Skeletal muscle cell (primary cell): Measurements from ENCODE around the genes KCNC3 and KLK13.

DNA sequence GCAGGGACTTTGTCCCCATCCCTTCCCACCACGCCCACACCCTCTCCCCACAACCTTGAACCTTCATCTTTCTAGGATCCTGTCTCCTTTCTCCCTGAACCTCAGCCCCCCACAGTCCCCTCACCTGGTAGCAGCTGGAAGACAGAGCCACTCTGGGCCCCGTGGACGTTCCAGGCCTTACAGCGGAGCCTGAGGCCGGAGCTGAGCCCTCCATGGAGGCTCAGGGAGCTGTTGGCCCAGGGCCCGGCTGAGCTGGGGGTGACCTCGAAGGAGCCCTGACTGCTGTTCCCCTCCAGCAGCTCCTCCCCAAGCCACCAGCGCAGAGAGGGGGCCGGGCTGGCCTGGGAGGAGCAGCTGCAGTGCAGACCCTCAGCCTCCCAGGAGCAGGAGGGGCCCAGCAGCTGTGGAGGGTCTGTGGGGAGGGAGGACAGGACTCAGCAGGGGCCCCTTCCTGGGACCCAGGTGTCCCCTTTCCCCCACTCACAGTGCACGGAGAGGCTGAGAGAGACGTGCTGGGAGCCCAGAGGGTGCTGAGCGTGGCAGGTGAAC is 2.7 kb downstream of the SIGLEC11 start:
- RRBS, result no CpG with 5 or more reads among the region's 12 CpGs

DNA sequence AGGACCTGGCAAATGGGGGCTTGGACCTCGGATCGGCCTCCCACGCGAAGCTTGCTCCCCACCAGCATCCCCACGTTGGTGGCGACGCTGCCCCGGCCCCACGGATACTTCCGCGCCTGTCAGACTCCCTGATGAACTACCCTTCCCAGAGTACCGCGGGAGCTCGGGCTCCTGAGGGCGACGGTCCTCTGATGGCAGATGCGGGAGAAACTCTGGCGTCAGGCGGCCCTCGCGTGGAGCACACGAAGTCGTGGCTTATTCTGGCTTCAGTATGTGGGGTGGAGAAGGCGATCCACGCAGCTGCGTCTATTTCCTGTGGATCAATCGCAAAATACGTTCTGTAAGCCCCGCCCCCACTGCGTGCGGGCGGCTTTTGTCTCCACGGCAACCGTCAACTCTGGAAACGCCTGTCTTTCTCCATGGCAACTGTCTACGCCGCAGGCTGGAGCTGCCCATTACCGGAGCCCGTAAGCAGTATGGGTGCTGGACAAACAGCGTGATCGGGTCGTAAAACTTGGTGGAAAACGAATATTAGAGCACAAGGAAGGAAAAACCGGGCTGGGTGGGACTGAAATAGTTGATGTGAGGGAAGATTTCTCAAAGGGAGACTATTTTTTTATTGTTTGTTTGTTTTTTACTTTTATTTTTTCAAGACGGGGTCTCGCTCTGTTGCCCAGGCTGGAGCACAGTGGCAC is 25.1 kb downstream of the ZNF473 start:
- RRBS, result 17% methylated on average over 2 of the region's 46 CpGs

DNA sequence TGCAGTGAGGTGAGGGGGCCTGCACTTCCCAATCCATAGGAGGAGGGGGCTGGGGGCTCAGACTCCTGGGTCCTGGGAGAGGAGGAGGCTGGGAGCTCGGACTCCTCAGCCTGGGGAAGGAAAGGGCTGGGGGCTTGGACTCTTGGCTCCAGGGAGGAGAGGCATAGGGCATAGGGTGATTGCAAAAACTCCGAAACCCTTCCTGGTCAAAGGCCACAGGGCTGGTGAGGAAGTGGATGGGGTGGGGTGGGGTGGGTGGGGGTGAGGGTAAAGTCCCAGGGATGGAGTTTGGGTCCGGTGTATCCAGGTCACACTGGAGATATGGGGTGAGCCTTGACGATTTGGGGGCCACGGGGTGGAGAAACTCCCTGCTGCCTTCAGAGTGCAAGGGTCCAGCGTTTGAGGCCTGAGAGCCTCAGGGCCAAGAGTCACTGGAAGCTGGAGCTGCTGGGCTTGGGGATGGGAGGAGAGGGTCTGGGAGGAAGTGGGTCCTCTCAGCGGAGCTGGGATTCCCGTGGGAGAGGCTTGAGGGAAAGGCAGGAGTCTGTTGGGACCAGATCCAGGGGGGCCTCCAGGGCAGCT is 2.8 kb downstream of the MYH14 start:
- RRBS, result no CpG with 5 or more reads among the region's 8 CpGs

DNA sequence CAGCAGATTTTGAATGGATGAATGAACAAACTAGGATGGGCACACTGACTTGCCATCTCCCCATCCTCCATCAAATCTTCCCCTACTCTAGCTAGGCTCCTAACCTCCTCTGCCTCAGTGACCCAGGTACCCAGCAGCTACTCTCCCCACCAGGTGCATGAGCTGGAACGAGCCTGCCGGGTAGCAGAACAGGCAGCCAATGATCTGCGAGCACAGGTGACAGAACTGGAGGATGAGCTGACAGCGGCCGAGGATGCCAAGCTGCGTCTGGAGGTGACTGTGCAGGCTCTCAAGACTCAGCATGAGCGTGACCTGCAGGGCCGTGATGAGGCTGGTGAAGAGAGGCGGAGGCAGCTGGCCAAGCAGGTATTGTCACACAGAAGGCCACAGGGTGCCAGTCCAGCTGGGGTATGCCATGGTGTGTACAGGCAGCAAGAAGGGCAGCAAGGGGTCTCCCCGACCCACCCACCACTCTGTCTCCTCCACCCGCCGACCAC is 39.8 kb downstream of the KCNC3 start:
- RRBS, result no CpG with 5 or more reads among the region's 12 CpGs

DNA sequence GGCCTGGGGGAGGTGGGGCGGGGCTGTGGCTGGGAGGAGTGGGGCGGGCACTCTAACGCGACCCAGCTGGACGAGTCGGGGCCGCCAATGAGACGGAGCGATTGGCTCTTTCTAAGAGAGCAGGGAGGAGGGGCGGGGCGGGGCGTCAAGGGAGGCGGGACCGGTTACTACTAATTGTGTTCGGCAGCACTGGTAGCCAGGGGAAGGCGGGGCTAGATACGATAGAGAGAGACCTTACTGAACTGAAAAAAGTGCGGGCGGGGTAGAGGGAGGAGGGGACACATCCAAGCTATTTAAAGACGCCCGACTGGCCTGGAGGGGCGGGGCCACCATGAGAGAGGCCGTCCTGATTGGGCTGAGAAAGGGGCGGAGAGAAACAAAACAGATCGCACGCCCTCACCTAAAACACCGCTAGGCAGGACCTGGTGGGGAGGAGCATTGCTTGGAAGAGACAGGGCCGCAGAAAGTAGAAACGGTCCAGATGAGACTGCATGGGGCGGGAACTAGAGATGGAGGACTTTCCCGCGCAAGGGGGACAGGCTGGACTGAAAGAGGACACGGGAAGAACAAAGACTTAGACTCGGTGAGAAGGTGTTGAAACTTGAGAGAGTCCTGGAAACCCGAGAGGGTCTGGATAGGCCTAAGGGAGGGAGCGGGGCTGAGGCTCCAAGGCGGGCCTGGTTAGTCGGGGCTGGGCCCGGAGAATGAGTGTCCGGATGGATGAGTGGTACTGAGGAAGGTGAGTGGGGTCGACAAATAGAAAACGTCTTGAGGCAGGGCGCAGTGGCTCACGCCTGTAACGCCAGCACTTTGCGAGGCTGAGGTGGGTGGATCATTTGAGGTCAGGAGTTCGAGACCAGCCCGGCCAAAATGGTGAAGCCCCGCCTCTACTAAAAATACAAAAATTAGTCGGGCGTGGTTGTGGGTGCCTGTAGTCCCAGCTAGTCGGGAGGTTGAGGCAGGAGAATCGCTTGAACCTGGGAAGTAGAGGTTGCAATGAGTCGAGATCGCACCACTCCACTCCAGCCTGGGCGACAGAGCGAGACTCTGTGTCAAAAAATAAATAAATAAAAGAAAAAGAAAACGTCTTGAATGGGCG is at the start of gene KCNC3:
Gene KCNC3 (minus strand): TSS at position 165 of the 1,099 bp plus-strand sequence.
- RRBS, result no CpG with 5 or more reads among the region's 59 CpGs

DNA sequence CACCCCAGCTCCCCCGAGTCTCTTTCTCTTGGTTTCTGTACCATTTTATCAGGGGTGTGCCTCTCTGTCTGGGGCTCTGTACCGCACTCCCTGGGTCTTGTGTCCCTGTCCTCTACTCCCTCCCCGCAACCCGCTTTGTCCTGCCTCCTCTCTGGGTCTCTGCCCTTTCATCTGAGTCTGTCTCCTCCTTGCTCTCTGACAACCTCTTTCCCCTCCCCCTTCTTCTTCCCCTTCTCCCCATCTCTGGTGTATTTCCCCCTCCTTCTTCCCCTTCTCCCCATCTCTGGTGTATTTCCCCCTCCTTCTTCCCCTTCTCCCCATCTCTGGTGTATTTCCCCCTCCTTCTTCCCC is 2.1 kb upstream of the KCNC3 start:
- RRBS, result no CpG with 5 or more reads among the region's 4 CpGs

DNA sequence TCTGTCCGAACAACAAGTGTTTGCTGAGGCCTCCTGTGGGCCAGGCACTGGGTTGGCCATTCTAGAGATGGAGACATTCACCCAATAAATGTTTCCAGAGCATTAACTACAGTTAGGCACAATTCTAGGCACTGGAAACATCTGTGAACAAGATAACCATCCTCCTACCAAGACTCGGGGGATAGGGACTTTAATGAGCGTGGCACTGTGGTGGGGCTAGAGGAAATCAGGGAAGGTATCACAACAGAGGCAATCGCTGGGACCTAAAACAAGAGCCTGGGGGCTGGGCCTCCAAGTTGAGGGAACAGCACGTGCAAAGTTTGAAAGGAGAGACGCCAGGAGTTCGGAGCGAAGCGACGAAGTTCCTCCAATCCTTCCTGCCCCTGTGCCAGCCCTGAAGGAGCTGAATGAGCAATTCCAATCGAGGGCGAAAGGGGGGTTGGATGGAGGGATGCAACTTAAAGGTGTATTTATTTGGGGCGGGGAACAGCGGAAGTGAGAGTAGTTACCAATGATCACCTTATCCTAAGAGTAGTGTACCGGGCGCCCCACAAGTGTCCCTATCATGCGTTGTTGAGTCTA is 773 bp upstream of the POLD1 start:
- RRBS, result no CpG with 5 or more reads among the region's 17 CpGs

- RRBS, result 20% methylated on average over 5 of the region's 22 CpGs
These were observed 9.2 kb downstream of the JOSD2 start for GRCh38 chr19:50501754-50502323.

DNA sequence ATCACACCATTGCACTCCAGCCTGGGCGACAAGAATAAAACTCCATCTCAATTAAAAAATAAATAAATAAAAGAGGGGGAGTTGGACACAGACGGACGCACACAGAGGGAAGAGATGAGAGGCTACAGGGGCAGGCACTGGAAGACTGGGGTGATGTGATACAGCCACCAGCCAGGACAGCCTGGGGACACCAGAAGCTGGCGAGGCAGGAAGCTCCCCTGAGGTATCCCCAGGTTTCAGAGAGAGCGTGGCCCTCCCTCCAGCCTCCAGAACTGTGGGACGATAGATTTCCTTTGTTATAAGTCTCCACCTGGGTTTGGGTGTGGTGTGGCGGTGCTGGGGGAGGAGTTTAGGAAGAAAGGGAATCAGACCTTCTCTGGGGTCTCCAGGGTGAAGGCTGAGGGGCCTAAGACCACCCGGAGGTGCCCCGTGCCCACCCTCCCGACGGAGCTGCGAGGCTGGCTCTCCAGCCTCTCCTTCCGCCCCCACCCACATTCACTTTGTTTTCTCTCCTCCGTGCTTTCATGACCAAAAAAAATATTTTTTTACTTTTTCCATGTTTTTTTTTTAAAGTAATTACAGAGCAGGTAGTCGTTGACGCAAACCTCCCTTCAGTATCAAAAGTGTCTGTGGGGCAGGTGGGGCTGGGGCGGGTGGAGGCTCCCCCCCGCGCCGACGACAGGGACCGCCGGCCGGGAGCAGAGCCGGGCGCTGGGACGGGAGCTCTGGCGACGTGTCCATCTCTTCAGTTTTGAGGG is 2.8 kb upstream of the ASPDH start:
- RRBS, result no CpG with 5 or more reads among the region's 29 CpGs

DNA sequence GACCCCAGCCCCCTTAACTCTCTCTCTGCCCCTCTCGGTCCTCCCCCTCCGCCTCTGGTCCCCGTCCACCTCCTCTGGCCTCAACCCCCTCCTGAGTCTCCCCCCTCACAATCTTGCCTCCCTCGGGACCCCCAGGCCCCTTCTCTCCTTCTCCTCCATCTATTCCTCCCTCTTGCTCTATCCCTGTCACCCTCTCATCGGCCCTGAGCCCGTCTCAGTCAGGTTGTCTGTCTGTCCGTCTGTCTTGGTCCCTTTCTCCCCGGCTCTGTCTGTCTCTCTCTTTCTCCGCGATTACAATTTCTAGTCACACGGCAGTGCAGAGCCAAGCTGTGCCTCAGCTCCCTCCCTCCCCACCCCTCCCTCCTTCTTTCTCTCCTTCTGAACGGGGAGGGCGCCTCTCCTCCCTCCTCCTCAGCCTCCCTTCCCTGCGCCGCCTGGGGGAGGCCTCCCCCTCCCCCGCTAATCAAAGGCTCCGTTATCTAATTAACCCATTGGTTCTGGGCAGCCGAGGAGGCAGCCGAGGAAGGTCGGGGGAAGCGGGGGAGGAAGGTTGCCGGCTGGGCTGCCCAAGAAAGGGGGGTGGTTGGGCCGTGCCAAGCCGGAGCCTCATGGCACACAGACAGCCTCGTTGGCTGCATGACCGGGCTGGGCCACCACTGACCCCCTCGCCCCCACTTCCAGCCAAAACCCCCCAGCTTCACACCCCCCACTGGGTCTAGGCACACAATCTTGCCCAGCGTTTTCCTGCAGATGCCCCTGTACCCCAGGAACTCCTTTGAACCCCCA is 16.5 kb downstream of the LRRC4B start:
- RRBS, result 4% methylated on average over 5 of the region's 28 CpGs

DNA sequence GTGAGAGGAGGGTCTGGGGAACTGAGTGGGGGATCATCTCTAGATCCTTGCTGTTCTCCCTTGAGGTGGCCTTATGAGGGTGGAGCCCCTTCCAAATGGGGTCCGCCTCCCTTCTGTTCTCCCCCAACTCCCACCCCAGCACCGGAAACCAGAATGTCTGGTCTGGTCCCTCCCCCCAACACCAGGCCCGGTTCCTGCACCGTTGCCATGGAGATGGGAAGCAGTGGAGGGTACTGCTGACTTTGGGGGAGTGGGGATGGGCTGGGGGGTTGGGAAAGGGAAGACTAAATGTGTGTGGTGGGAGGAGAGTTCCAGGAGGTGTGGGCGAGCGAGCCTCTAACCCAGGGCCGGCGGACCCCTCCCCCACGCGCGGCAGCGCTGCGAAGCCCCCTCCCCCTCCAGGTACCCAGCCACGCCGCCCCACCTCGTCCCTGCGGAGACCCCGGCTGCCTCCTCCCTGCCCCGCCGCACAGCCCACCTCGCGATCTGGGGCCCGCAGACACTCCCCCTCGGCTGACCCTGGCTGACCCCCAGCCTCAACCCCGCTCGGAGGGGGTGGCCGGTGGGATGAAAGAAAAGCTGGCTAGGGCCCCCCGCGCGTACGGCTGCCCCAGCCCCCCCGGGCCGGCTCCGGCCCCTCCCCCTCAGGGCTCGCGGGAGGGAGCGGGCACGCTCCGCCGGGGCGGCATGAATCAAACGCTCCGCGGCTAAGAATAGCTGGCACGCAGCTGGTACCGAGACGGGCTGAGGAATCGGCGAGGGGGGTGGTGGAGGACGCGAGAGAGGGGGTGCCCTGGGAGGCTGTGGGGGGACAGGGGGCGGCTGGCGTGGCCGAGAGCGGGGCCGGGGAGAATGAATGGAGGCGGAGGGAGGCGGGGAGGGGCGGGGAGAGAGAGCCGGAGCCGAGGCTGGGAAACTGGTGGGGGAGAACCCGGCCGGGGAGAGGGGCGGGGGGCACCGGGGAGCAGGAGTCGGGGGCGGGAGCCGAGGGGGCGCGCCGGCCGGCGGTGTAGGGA is 1.4 kb downstream of the SHANK1 start:
- RRBS, result 1% methylated on average over 26 of the region's 73 CpGs

- RRBS, result no CpG with 5 or more reads among the region's 9 CpGs
These were observed 5.7 kb downstream of the ACP4 start for GRCh38 chr19:50795845-50796410.

- RRBS, result no CpG with 5 or more reads among the region's 10 CpGs
These were observed 2.0 kb downstream of the KLK1 start for GRCh38 chr19:50821577-50822033.

GRCh38 chr19:51000896-51001295 is 508 bp downstream of the KLK8 start:
- RRBS, result no CpG with 5 or more reads among the region's 18 CpGs

DNA sequence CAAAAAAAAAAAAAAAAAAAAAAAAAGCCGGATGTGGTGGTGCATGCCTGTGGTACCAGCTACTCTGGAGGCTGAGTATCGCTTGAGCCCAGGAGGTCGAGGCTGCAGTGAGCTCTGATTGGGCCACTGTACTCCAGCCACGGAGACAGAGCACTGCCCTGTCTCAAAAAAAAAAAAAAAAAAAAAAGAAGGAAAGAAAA is 1.6 kb downstream of the KLK10 start:
- RRBS, result no CpG with 5 or more reads among the region's 4 CpGs

- RRBS, result 3% methylated on average over 15 of the region's 35 CpGs
These were observed at the start of gene KLK13 for GRCh38 chr19:51064722-51065310. Gene KLK13 (minus strand): TSS chr19:51065092.

DNA sequence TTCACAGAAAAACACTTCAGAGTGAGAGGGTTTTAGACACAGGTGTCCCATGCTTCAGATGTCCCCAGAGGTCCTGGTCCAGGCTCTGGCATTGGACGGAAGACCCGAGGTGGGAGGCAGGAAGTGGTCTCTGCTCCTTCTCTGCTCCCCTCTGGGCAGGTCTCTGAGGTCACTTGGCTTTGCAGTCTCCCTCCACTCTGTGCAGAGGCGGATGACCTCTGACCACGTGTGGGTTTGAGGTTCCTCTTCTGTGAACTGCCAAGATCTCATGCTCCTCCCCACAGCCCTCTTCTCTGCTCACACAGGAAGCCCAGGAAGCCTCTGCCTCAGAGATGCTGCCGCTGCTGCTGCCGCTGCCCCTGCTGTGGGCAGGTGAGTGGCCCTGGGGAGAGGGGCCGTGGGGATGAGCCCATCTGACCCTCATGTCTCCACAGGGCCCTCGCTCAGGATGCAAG is 25.0 kb downstream of the SIGLEC7 start:
- RRBS, result no CpG with 5 or more reads among the region's 8 CpGs

- RRBS, result no CpG with 5 or more reads among the region's 12 CpGs
These were observed 26.8 kb downstream of the SIGLEC7 start for GRCh38 chr19:51168841-51169392.

- RRBS, result no CpG with 5 or more reads among the region's 14 CpGs
These were observed 14.1 kb upstream of the CD33 start for GRCh38 chr19:51210732-51211328.

GRCh38 chr19:51250606-51250941 is 306 bp upstream of the SIGLECL1 start:
- RRBS, result no CpG with 5 or more reads among the region's 7 CpGs